ReNcell CX (cell line): Measurements from ENCODE around the genes PURB and CCDC201.

DNA sequence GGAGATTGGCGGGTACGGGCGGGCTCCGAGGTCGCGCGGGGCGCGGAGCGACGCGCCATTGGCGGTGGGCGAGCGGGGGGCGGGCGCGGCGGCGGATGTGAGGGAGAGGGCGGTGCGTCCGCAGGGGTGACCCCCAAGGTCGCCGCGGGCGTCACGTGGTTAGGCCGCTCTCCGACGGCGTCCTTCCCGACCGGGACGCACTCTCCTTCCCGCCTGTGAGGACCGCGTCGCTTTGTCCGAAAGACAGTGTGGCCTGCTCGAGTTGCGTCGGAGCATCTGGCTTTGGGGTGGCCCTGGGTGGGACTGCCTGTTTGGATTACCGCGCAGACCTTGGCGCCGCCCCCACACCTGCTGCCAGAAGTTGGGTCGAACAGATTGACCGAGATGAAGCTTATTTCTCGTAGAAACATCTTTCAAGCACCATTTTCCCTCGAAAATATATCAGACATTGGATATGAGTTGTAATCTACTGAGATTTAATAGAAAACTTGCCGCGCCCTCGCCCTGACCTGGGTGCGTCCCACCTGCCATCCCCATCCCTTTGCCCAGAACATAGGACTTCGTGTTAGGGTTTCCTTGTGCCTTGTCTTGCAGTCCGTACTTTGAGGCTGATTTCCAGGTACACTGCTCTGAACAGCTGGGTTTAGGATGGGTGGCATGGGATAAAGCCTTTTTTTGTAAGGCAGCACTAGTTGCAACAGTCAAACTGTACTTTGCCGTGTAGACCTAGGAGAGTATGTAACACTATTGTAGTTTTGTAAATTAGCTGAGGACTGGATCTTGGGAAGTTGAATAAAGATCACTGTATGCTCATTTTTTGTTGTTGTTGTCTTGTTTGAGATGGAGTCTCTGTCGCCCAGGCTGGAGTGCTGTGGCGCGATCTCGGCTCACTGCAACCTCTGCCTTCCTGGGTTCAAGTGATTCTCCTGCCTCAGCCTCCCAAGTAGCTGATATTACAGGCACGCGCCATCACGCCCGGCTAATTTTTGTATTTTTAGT is 758 bp downstream of the OGDH start:
- PRO-cap: bidirectional peak, plus-strand start at position 173 of the sequence, minus-strand start outside the sequence

- PRO-cap: no peak
Observed at GRCh38 chr7:44621242-44621672, 14.8 kb downstream of the OGDH start.

DNA sequence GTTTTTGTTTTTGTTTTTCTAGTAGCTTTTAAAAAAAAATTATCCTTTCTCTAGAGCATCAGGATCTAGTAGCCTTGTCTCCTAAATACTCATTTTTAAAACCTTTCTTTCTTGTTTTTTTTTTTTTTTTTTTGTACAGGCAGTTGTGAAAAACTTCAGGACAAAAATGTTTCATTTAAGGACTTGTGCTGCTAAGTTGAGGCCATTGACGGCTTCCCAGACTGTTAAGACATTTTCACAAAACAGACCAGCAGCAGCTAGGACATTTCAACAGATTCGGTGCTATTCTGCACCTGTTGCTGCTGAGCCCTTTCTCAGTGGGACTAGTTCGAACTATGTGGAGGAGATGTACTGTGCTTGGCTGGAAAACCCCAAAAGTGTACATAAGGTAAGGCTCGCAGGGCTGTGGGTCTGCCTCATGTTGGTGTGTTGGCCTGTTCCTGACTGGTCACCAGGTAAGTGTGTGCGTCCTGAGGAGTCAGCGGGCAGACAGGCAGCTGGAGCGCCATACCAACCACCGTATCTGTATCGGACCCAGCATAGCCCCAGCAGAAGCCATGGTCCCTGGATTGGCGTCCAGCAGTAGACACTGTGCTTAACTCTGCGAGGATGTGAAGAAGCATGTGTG is 17.9 kb downstream of the OGDH start:
- PRO-cap: no peak

DNA sequence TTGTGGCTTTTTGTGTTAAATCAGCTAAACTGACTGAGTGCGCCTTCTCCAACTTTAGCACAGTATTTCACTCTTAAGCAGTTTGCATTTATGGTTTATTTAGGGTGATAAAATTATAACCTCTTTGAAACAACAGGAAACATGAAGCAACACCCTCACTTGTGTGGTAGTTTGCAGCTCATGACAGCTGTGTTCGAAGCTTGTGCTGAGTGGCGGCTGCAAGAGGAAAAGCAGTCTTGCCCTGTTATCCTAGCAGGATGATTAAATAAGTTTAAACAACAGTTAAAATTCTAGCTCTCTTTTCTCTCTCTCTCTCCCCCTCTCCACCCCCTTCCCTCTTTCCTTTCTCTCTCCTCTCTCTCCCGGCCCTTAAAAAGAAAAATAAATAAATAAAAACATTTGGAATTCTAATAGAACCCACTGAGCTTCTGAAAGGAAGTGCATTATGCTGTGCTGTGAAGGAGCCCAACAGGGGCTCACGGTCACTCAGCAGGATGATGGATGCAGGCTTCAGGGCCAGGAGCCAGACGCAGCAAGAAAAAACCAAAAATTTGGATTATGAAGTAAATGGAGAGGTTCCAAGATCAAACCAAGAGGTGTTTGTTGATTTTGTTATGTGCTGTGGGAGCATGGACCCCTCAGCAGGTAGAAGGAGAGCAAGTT is 25.2 kb downstream of the OGDH start:
- PRO-cap: no peak

DNA sequence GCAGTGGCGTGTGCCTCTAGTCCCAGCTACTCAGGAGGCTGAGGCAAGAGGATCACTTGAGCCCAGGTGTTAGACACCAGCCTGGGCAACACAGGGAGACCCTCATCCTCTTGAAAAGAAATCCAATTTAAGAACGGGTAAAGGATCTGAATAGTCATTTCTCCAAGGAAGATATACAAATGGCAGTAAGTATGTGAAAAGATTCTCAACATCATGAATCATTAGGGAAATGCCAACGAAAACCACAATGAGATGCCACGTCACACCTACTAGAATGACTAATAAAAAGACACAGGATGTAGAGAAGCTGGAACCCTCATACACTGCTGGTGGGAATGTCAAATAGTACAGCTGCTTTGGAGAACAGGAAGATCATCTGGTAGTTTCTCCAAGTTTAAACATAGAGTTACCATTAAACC is 13.3 kb upstream of the ZMIZ2 start:
- PRO-cap: no peak

DNA sequence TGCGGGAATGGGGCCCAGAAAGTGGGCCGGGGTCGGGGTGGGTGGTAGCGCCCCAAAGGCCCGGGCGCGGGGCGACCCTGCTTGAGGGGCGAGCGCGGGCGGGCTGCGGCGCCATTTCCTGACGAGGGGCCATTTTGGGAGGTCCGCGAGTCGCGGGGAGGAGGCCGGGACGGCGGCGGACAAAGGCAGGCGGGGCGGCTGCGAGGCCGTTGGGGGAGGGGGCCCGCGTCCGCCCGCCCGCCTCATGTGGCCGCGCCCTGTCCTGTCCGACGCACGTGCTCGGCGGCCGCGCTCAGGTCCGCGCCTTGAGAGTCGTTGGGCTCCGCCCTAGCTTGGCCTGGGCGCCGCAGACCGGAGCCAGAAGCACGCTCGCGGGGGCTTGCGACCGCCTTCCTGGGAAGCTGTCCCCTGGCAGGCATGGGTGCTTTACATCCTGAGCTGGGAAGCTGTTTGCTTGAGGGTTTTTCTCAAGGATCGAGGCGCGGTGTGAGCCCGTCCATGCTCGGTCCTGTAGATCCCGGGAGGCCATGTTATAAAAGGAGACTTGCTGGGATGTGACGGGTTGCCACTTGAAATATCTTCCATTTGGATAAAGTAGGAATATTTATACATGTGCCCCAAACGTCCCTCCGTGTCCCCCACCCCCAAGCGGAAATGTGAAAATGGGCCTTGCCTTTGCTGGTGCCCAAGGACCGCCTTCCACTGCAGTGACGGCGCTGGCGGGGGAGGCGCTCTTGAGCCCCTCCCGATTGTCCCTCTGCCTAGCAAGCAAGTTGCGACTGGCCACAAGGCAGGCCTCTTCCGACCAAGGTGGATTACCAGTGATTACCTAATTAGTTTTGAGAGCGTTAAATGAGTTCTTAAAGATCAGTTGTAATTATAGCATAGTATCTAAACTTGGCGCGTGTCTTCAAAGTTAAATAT is 593 bp downstream of the PPIA start:
- PRO-cap: bidirectional peak, plus-strand start at position 251 of the sequence, minus-strand start at position 258 of the sequence; bidirectional peak, plus-strand start at position 792 of the sequence, minus-strand start at position 652 of the sequence

- PRO-cap: no peak
Observed at GRCh38 chr7:44883429-44884067, 1.8 kb downstream of the PURB start.

GRCh38 chr7:44885327-44886426 is at the start of gene PURB:
PURB (minus strand) TSS chr7:44885530.
- PRO-cap: bidirectional peak, plus-strand start at chr7:44885623, minus-strand start at chr7:44885459; bidirectional peak, plus-strand start at chr7:44885807, minus-strand start at chr7:44885854

DNA sequence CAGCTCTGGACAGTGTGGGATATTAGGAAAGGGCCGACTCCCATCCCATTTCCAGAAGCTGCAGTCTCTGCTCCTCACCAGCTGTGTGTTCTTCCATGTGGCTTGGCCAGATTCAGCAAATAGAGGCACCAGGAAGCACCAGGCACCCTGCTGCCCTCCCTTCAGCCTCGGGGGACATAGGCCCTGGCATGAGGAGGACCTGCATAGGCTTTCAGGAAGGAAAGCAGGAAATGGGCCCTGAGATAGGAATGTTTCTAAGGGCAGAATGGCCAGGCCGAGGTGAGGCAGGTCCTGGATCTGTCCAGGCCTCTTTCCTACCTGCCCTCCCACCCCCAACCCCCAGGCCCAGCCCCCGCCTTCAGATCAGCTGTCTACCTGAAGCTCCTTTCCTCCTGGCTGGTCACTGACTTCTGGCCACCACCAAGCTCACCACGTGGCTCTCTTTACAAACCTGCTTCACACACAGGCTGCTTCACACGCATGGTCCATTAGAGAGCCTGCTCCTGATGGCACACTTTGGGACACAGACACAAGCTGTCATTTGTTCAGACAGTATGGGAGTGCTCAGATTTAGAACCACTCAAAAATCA is 27.6 kb upstream of the PURB start:
- PRO-cap: no peak

GRCh38 chr7:44959538-44960122 is 19.2 kb downstream of the MYO1G start:
- PRO-cap: no peak

GRCh38 chr7:44991654-44992409 is 8.2 kb upstream of the CCM2 start:
- PRO-cap: no peak

- PRO-cap: no peak
Observed at GRCh38 chr7:45064449-45064884, 24.3 kb downstream of the NACAD start.

GRCh38 chr7:45064918-45065369 is 23.8 kb downstream of the NACAD start:
- PRO-cap: no peak

GRCh38 chr7:45069484-45070280 is 19.1 kb downstream of the NACAD start:
- PRO-cap: no peak

DNA sequence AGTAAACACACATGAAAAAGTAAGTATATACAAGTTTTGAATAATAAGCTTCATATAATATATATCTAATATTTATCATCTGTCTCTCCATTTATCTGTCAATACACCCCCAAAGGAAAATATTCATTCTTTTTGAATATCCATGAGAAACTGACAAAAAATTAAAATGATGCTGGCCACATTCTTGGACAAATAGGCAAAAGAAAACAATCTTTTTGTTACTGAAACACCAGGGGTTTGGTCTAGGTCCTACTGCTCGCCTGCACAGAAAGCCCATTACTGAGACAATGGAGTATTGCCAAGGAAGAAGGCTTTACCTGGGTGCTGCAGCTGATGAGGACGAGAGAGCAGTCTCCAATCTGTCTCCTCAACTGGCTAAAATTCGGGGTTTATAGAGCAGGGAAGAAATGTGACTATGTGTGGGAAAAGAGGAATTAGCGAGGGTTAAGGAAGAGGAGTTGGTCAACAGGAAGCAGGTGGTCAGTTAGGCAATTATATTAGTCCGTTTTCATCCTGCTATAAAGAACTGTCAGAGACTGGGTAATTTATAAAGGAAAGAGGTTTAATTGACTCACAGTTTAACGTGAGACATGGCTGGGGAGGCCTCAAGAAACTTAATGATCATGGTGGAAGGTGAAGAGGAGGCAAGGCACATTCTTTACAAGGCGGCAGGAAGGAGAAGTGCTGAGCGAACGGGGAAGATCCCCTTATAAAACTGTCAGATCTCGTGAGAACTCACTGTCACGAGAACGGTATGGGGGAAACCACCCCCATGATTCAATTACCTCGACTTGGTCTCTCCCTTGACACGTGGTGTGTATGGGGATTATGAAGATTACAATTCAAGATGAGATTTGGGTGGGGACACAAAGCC is 34.9 kb downstream of the RAMP3 start:
- PRO-cap: no peak

- PRO-cap: no peak
Observed at GRCh38 chr7:45685141-45685872, 111.1 kb downstream of the ADCY1 start.

DNA sequence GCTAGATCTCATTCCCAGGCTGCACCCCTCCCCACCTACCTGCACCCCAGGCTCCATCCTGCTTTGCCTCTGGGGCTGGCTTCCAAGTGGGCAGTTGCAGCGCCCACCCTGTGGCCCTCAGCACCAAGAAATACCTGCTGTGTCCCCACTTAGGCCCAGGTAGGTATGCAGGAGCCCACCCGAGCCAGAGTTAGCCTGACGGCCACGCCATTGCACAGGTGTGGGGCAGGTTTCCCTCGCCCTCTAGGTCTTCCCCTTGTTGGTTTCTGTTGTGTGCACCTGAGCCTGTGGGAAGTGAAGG is at the start of gene CCDC201:
TSS of gene CCDC201 (minus strand) at position 132 of the 301 bp plus-strand sequence.
- PRO-cap: no peak

DNA sequence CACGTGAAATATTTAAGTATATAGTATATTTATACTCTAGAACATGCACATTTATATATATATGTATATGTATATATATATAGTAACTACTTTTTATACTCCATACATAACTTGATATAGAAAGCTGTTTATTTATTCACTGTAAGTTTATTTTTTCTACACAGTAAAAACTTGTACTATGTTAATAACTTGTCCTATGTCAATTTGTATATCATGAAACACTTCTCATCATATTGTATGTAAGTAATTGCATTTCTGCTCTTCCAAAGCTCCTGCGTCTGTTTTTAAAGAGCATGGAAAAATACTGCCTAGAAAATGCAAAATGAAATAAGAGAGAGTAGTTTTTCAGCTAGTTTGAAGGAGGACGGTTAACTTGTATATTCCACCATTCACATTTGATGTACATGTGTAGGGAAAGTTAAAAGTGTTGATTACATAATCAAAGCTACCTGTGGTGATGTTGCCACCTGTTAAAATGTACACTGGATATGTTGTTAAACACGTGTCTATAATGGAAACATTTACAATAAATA is 4.9 kb downstream of the IGFBP1 start:
- PRO-cap: no peak

DNA sequence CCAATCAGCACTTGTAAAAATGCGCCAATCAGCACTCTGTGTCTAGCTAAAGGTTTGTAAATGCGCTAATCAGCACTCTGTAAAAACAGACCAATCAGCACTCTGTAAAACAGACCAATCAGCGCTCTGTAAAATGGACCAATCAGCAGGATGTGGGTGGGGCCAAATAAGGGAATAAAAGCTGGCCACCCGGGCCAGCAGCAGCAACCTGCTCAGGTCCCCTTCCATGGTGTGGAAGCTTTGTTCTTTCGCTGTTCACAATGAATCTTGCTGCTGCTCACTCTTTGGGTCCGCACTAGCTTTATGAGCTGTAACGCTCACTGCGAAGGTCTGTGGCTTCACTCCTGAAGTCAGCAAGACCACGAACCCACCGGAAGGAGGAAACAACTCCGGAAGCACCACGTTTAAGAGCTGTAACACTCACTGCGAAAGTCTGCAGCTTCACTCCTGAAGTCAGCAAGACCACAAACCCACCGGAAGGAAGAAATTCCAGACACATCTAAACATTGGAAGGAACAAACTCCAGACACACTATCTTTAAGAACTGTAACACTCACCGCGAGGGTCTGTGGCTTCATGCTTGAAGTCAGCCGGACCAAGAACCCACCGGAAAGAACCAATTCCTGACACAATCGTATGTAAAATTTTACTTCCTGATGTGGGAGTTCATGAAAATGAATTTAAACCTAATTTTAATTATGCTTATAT is 19.3 kb upstream of the IGFBP3 start:
- PRO-cap: no peak

GRCh38 chr7:46153890-46154496 is 232.9 kb upstream of the IGFBP3 start:
- PRO-cap: no peak